ENCODE results near the genes ZNF710 and SEMA4B.

- PRO-cap, result unidirectional peak, plus-strand start at chr15:89812563
- RAMPAGE, long total RNA, 2 experiments, result no peak in any of the 2 experiments
Measured at GRCh38 chr15:89811845-89812835, 2.5 kb downstream of the ANPEP start.

- PRO-cap, result no peak
- RAMPAGE, long total RNA, 2 experiments, result no peak in any of the 2 experiments
Measured at GRCh38 chr15:89851754-89852288, 37.2 kb upstream of the ANPEP start.

DNA sequence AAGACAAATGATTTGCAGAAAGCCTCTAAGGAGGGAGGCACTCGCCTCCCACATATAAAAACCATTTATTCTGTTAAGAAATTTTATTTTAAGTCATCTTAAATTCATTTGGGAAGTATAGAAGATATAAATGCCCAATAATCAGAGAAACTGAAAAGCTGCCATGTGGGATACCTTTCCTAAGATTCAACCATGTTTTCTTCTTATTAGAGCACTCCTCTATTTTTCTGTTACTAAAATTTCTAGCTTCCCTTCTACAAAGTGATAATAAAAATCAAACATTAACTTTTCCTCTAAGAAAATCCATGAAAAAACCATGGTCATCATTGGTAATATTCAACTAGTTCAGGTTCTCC, 36.4 kb downstream of the AP3S2 start:
- PRO-cap, result no peak
- RAMPAGE, long total RNA, 2 experiments, result no peak in any of the 2 experiments

GRCh38 chr15:89858703-89859052, 35.1 kb downstream of the AP3S2 start:
- PRO-cap, result no peak
- RAMPAGE, long total RNA, 2 experiments, result no peak in any of the 2 experiments

- PRO-cap, result bidirectional peak, plus-strand start at chr15:90001476, minus-strand start at chr15:90001392
- RAMPAGE, long total RNA, 2 experiments, result start-site peak on the plus strand in 2 of 2 experiments, at chr15:90001066-90001325 at its widest, 12 to 52 reads per replicate
Measured at GRCh38 chr15:90000991-90001562, at the start of gene ZNF710. ZNF710 (plus strand) TSS chr15:90001324.

- PRO-cap, result no peak
- RAMPAGE, long total RNA, 2 experiments, result no peak in any of the 2 experiments
Measured at GRCh38 chr15:90049765-90050570, 48.8 kb downstream of the ZNF710 start.

- PRO-cap, result no peak
- RAMPAGE, long total RNA, 2 experiments, result no peak in any of the 2 experiments
Measured at GRCh38 chr15:90087568-90087921, 14.7 kb downstream of the IDH2 start.

- PRO-cap, result no peak
- RAMPAGE, long total RNA, 2 experiments, result no peak in any of the 2 experiments
Measured at GRCh38 chr15:90174384-90175048, 26.6 kb upstream of the SEMA4B start.

GRCh38 chr15:90191637-90192654, 9.2 kb upstream of the SEMA4B start:
- PRO-cap, result no peak
- RAMPAGE, long total RNA, 2 experiments, result no peak in any of the 2 experiments

GRCh38 chr15:90200595-90201833, at the start of gene SEMA4B:
SEMA4B (plus strand) TSS chr15:90201330.
- PRO-cap, result bidirectional peak, plus-strand start at chr15:90201351, minus-strand start at chr15:90201254
- RAMPAGE, long total RNA, 2 experiments, result no peak in any of the 2 experiments

- PRO-cap, result no peak
- RAMPAGE, long total RNA, 2 experiments, result no peak in any of the 2 experiments
Measured at GRCh38 chr15:90205773-90206208, 4.7 kb downstream of the SEMA4B start.

DNA sequence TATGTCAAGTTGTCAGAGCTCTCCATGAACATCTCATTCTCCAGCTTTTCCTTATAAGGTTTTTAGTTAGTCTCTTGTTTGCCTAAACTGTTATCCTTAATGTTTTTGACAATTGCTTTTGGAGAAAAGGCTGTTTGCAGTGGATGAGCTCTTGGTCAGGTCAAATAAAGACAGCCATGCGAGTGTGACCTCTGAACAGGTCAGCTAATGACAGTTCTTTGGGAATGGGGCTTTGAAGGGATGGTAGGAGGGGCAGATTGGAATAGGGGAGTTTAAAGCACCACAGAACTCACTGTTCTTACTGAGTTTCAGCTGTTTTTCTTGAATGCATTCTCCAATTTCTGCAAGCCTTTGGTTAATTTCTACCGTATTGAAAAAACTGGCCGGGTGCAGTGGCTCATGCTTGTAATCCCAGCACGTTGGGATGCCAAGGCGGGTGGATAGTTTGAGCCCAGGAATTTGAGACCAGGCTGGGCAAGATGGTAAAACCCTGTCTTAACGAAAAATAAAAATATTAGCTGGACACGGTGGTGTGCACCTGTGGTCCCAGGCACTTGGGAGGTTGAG, 69.3 kb upstream of the CRTC3 start:
- PRO-cap, result no peak
- RAMPAGE, long total RNA, 2 experiments, result no peak in any of the 2 experiments

GRCh38 chr15:90553371-90553893, 23.7 kb downstream of the CRTC3 start:
- PRO-cap, result no peak
- RAMPAGE, long total RNA, 2 experiments, result no peak in any of the 2 experiments

DNA sequence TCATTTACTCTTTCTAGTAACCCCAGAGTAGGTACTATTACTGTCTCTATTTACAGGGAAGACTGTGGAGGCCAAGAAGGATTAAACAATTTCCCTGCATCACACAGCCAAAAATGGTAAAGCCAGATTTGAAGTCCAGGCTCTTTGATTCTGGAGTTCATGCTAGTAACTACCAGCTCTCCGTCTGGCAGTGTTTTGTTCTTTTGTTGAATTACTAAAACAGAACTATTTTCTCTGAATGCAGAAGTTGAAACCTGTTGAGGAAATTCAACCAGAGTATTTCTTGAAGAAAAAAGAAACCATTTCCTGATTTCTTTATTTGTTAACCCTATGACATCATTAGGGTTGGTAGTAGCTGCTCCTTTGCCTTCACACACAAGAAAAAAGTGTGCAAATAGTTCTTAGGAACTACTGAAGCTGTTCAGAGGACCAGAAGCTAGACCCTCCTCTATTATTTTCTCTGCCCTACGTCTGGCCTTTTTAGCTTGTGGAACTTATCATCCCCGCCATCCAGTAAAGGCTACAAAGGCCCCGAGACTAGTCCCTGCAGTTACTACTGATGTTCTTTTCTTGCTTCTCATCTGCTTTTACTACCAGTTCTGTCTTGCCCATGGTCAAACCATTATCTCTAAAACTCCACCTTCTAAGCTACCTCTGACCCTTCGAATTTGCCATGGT, 34.4 kb downstream of the CRTC3 start:
- PRO-cap, result no peak
- RAMPAGE, long total RNA, 2 experiments, result no peak in any of the 2 experiments

- PRO-cap, result no peak
- RAMPAGE, long total RNA, 2 experiments, result no peak in any of the 2 experiments
Measured at GRCh38 chr15:90570970-90571623, 41.4 kb downstream of the CRTC3 start.

DNA sequence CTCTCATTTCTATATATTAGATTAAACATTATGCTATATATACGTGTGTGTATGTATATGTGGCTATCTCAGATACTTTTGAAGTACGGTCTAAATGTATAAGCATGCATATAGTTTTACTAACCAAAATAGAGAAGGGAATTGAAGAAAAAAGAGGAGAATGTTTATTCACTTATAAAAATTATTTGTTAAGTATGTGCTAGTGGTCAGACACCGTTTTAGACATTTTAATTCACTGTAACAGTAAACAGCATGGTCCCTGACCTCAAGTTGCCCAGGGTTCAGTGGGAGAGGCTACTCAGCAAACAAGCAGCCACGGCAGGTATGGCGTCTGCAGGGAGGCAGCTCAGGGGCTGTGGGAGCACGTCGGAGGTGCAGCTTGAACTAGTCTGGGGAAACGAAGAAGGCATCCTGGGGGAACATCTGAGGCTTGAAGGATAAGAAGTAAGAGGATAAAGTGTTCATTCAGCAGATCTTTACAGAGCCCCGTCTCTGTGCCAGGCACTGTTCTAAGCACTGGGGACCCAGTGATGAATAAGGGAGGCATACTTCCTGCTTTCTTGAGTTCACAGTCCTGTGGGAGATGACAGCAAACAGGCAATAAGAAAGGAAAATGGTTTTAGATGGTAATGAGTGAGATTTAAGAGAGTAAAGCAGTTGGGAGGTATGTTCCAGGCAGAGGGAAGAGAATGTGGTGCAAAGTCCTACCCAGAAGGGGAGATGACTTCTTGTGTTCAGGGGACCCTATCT, 66.1 kb downstream of the CRTC3 start:
- PRO-cap, result no peak
- RAMPAGE, long total RNA, 2 experiments, result no peak in any of the 2 experiments

DNA sequence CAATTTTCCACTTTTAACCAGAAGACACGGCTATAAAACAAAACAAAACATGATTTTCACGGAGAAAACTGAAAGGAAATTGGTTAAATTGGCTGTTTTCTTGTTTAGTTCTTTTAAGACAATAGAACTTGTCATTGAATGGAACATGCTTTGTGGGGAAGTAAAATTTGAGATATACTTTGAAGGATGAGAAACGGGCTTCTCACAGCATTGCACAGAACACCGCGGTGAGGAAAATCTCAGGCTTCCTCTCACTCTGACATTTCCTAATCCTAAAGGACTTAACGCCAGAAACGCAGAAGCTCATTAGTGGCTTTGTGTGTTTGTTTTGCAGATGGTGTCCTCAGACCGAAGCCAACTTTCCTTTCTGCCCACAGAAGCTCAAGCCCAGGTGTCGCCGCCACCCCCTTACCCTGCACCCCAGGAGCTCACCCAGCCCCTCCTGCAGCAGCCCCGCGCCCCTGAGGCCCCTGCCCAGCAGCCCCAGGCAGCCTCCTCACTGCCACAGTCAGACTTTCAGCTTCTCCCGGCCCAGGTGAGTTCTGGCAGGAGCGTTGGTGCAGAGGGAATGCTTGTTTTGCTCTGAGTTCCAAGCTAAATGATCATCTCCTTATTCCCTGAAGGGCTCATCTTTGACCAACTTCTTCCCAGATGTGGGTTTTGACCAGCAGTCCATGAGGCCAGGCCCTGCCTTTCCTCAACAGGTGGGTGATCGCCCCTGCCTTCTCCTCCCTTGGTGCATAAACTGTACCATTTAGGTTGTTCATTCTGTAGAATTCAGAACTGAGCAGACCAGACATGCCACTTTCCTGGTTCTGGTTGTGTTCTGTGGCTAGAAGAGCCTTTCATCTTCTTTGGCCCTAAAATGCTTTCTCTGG, 78.8 kb upstream of the BLM start:
- PRO-cap, result no peak
- RAMPAGE, long total RNA, 2 experiments, result no peak in any of the 2 experiments

DNA sequence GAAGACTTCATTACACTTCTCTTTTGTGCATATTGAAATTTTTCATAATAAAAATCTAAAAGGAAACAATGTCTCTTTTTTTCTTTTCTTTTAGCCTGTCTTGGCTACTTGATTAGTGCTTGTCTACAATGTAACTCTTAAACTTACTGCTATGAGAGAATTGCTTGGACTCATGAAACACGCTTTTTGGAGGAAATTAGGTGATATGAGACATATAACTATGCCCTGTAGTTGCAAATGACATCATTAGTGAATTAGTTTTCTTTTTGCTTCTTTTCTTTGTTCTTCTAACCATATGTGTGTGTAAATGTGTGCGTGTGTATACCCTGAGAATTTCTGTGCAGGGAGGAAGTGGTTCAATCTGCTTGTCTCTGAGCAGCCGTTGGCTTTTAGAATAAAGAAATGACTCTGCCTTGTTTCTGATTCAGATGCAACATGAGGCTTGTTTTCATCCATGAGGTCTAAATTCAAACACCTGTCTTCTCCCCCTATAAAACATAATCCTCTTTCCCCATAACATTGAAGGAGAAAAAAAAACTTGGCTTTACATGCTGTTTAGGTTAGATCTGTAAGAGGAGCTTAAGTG, 30.7 kb upstream of the BLM start:
- PRO-cap, result no peak
- RAMPAGE, long total RNA, 2 experiments, result no peak in any of the 2 experiments

DNA sequence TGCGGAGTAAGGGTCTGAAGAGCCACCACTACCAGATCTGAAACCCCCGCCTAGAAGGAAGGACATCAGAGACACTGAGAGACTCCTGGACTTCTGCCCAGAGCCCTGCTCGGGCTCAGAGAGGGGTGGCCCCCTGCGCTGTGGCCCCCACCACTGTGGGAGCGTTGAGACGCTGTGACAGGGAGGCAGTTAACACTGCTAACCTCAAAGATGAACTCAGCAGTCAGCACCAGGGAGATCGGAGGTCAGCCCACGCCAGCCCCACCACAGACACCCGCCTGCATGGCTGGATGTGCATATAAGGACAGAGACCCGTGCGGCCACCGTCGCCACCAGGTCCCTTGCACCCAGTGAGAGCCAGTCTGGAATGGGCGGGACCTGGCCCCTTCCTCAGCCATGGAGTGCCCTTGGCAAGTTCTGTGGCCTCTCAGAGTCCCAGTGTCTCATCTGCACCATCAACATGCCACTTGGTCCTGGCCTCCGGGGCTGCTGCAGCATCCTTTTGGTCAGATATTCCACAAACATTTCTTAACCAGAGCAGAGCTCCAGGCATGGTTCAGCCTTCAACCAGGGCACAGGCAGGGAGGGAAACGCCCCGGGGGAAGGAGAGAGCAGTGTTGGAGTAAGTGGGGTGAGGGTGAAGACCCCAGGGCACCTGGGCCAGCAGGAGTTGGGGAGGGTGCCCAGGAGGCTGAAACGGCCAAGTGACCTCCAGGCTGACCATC, 48.5 kb upstream of the FURIN start:
- PRO-cap, result unidirectional peak, minus-strand start at position 336 of the sequence
- RAMPAGE, long total RNA, 2 experiments, result no peak in any of the 2 experiments

DNA sequence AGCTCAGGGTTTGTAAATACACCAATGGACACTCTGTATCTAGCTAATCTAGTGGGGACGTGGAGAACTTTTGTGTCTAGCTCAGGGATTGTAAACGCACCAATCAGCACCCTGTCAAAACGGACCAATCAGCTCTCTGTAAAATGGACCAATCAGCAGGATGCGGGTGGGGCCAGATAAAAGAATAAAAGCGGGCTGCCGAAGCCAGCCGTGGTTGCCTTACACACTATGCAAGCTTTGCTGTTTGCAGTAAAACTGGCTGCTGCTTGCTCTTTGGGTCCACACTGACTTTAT, 42.2 kb upstream of the FURIN start:
- PRO-cap, result no peak
- RAMPAGE, long total RNA, 2 experiments, result no peak in any of the 2 experiments